ENCODE data around the gene INTS14.

DNA sequence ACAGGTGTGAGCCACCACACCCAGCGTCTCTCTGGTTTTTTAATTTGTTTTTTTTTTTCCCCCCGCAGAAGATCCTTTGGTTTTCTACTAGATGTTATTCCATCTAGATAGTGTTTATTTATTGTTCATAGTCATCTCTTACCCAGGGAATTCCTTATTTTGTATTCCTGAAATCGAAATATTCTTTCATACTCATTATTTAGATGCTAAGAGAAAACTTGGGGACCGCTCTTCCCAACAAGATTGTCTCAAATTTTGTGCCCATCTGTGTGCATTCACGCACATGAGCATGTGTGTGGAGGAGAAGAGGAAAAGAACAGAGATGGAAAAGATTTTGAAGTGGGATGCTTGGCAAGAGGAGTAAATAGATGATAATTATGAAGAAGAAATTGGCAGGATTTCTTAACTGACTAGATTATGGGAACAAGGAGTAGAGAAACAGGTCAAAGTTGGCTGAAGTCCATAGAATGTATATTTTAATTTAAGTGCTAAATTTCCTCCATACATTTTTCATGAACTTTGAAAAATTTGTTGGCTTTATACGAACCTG is 100.0 kb downstream of the ZNF609 start:
- PRO-cap: no peak

GRCh38 chr15:64747283-64747888 is 28.0 kb downstream of the RBPMS2 start:
- PRO-cap: no peak

GRCh38 chr15:64749072-64749633 is 26.2 kb downstream of the RBPMS2 start:
- PRO-cap: no peak

DNA sequence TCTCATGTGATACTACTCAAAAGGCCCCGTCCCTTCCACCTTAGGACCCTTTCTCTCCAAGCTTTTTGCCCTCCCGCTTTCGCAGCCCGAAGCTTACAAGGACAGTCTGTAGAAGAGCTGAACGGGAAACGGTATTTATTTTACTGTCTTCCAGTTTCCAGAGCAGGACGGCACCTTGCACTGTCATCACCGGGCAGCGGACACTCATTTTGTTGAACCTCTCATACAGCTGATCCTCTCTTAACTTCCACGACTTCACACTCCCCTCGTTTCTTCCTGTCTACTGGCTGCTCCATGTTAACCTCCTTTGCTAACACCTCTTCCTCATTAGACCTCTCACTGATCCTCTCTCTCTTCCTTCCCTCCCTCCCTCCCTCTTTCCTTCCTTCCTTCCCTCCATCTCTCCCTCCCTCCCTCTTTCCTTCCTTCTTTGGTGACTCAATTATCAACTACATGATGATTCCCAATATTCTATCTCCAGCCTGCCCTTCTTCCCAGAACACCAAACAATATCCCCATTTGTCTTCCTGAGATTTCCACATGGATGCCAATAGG is 5.5 kb upstream of the PLEKHO2 start:
- PRO-cap: no peak

- PRO-cap: no peak
These were observed 18.6 kb downstream of the ANKDD1A start for GRCh38 chr15:64930314-64930723.

GRCh38 chr15:65028314-65028626 is 1.2 kb downstream of the MTFMT start:
- PRO-cap: no peak

GRCh38 chr15:65049135-65050083 is 4.2 kb downstream of the SLC51B start:
- PRO-cap: no peak

GRCh38 chr15:65312537-65313195 is 26.0 kb upstream of the PARP16 start:
- PRO-cap: no peak

- PRO-cap: unidirectional peak, minus-strand start at chr15:65424027
These were observed 1.0 kb upstream of the IGDCC4 start for GRCh38 chr15:65423766-65424157.

DNA sequence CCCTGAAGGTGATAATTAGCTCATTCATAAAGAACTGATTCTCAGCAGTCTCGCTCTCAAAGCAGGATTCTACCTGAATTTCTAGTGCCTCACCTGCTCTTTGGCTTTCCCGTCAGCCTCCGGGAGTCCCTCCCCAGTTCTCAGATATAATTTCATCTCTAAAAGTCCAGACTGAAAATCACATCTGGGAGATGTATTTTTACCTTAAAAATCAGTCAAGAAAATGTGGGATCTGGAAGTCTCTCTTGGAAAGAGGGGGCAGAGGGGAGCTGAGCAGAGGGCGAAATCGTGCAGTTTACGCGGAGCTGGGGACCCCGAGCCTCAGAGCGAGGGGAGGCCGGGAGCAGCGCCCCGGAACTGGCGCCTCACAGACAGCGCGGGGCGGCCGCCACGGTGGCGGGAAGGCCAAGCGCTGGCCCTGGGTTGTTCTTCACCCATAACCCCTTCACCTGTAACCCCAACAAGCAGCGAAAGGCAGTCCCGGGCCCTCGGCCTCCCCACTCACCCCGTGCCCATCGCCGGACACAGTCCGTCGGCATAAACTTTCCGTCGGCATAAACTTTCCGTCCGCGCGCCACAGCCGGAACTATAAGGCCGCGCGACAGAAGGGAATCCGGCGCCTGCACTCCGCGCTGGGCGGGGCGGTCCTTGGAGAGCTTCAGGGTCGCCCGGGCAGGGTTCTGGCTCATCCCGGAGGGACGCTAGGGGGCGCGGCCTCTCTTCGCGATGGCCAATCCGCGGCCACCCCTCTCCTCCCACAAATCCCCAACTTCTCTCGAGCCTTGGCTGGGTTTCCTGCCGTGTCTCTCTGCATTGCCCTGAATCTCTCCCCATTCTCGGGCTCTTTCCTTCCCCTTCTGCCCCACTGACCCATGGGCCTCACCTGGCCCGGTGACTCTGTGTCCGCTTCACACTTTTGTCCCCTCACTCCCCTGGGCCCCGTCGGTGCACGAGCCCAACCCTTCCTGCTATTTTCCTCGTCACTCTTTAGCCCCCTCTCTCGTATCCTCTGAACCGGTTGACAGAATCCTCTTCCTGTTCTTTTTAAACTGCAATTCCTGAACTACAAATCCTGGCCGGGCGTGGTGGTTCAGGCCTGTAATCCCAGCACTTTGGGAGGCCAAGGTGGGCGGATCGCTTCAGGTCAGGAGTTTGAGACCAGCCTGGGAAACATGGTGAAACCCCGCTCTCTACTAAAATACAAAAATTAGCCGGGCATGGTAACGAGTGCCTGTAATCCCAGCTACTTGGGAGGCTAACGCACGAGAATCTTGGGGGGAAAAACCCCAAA is at the start of gene INTS14:
Gene INTS14 (minus strand): TSS at position 539 of the 1,291 bp plus-strand sequence.
- PRO-cap: bidirectional peak, plus-strand start at position 368 of the sequence, minus-strand start at position 323 of the sequence; bidirectional peak, plus-strand start at position 760 of the sequence, minus-strand start at position 526 of the sequence

- PRO-cap: no peak
These were observed 3.0 kb downstream of the SLC24A1 start for GRCh38 chr15:65624534-65625310.

DNA sequence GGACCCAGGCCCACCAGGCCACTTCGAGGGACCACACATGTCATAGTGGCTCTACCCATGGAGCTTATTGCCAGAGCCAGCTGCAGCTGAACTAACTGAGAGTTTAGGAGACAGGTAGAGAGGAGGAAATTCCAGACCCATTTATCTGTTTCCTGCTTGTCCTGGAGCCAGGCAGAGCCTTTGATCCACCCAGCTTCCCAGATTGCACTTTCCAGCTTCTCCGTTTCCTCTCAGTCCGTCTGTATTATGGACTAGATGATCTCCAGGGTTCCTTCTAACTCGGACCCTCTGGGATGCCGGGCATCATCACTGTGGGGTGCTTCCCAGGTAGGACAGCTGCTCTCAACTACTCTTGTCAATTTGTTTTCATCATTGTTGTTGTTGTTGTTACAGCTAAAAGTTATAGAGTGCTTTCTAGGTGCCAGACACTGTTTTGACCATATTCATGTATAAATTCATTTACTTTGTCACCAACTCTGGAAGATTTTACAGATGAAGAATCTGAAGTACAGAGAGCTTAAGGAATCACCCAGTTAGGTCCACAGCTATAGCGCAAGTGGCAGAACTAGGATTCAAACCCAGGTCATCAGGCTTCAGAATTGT is 21.0 kb downstream of the SLC24A1 start:
- PRO-cap: no peak

DNA sequence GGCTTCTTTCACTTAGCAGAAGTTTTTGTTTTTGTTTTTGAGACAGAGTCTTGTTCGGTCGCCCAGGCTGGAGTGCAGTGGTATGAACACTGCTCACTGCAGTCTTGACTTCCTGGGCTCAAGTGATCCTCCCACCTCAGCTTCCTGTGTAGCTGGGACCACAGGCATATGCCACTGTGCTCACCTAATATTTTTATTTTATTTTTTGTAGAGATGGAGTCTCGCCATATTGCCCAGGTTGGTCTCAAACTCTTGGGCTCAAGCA is 15.6 kb upstream of the DENND4A start:
- PRO-cap: no peak

DNA sequence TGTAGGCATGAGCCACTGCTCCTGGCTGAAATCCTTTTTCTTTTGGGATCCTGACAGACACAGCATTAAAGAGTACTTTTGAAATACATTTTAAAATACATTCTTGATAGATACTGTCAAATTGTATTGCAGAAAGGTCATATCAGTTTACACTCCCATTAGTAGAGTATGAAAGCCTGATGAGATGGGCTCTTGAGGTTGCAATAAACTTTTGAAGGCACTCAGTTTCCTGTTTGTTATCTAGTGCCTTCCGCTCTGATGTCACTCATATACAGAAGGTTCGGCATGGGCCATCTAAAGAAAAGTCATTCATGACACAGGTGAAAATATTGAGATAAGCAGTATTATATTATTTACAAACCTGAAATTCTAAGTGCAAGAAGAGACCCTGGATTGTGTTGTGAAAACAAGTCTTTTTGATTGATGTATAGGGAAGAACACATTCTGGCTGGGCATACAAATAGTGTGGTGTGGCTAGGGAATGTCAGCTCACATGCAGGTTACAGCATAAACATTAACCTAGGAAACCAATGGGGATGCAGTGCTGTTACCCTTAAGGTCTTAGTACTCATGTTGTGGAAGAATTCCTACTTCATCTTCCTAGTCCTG is 36.5 kb upstream of the DENND4A start:
- PRO-cap: no peak

- PRO-cap: no peak
These were observed 839 bp downstream of the MAP2K1 start for GRCh38 chr15:66387711-66387791.

DNA sequence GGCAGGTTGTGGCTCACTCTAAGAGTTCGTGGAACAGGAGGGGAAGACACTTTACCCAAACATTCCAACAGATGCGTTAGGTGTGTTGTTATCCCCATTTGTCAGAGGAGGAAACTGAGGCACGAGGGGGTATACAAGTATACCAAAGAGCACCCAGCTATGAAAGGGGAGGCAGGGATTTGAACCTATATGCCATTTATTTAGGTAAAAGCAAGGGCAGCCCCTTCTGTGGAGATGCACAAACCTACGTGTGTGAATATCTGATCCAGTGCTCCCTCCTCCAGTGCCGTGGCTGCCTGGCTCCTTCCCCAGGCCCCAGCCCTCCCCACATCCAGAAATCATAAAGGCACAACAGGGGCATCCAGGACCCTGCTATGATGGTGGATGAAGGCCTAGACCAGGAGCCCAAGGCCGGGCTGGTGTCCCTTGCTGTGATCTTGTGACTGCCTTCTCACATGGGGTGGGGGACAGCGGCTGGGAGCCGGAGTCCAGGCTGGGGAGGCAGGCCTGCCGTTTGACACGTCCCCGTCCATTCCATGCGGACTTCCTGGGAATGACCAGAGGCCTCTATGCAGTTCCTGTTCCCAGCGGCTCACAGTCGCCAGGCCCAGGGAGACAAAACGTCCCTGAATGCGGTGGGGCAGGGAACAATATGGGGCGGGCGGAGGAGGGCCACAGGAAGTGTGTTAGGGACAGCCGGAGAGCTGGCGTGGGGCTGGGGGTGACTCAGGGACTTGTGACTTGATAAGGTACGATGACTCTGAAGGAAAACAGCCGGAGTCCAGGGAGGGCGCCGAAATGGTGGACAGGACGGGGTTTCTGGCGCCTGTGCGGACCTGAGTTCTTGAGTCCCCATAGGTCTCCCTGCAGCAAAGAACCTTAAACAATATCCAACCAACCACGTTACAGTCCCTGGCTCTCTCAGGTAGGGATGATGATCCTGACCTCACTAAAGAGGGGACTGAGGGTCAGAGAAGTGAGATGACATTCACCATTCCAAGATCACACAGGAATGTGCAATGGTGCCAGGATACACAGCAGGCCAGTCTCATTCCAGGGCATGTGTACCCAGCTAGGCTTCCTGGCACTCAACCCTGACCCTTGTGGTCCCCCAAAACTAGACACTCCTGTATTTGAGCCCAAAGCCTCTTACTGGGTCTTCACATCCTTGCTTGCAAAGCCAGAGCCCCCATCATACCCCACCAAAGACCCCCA is 40.6 kb upstream of the SMAD6 start:
- PRO-cap: no peak

- PRO-cap: no peak
These were observed 140.0 kb downstream of the SMAD6 start for GRCh38 chr15:66841837-66842697.

DNA sequence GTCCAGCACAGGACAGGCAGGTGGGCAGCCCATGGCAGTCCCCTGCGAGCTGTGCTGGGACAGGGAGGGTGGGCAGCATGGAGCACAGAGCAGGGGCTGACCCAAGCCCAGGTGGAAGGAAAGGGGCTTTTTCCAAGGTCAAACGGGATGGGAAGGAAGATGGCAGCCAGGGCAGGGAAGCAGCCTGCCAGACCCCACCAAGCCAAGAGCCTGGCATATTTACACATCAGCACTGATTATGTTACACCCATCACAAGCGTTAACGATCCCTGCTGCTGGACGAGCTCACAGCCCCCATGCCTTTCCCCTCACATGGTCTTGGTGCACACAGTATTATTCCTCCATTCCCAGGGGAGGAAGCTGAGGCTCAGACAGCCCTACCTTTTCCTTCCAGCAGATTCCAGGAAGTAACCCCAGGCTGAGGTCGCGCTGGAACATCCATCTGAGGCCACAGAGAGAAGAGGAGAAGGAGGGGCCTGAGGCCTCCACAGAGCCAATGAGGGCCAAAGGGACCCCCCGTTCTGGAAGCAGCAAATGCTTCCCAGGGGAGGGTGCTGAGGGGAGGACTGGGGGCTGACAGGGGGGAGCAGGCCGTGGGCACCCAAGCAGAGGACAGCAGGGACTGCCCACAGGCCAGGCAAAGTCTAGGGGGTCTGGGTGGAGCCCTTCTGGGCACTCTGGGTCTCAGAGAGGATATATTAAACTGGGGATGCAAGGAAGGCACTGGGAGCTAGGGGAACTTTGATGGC is 175.9 kb downstream of the SMAD6 start:
- PRO-cap: no peak

DNA sequence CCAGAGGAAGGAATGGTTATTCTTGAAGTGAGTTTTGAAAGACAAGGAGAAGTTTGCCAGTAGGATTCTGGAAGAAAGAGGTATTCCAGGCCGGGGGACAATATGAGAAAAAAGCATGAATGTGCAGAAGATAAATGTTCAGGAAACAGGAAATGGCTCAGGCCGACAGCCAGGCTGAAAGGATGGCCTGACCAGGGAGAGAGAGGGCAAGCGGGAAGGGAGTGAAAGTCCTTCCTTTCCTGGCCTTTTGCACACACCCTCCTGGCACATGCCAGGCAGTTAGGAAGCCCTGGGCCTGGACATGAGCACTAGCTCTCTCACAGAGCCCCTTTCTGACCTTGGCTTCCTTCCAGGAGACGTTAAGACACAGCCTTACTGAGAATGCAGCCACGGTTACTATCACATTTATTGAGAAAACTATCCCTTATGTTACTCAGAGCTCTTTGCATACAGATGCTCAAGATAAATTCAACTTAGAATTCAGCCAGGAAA is 39.7 kb upstream of the SMAD3 start:
- PRO-cap: no peak

GRCh38 chr15:67064813-67065546 is 422 bp upstream of the SMAD3 start:
- PRO-cap: unidirectional peak, plus-strand start at chr15:67064879; unidirectional peak, plus-strand start at chr15:67065064; bidirectional peak, plus-strand start at chr15:67065845, minus-strand start at chr15:67065439